AG08470 (cell line): ENCODE data around the genes ROR2 and BICD2.

DNA sequence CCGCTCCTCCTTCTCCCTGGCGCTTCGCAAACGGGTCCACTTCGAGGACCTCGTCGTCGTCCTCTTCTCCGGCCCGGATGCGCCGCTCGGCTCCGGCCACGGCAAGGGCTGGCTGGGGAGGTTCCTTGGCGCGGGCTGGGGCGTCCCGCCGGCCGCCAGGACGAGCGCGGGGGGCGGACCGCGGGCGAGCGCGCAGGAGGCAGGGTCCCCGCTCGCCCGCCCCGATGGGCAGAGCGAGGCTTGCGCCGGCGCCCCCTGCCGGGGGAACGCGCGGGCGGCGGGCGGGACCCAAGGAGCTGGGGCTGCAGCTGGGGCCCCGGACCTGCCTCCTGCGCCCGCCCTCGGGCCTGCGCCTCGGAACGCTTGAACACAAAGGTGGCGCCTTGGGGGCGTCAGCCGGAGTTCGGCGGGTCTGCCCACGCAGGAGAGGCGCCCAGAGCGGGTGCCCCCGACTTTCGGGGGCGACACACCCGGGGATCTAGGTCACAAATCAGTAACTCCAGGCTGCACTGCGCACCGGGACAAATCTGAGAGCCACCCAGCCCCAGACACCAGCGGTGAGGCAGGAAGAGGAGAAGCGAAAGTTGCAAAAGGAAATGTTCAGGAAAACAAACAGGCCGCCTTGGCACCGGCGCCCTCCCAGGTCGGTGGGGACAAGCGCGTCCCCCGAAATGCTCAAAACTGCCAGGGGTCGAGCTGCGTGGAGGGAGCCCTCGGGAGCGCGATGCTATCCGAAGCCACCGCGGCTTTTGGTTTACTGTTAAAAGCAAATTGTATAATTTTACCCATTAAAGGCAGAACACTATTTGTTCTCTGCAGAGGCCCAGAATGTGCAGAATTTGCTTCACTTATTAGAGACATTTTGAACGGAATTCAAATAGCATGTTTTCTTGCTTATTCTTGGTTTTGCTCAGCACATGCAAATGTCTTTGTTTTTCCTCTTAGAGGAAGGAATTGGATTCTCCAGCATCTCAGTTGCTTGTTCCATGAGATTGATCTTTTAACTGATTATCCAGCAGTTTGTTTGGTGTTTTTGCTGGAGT lies at the start of gene ROR2:
TSS of gene ROR2 (minus strand) at position 180 of the 1,043 bp plus-strand sequence.
- RRBS = 5% methylated on average over 46 of the region's 84 CpGs

DNA sequence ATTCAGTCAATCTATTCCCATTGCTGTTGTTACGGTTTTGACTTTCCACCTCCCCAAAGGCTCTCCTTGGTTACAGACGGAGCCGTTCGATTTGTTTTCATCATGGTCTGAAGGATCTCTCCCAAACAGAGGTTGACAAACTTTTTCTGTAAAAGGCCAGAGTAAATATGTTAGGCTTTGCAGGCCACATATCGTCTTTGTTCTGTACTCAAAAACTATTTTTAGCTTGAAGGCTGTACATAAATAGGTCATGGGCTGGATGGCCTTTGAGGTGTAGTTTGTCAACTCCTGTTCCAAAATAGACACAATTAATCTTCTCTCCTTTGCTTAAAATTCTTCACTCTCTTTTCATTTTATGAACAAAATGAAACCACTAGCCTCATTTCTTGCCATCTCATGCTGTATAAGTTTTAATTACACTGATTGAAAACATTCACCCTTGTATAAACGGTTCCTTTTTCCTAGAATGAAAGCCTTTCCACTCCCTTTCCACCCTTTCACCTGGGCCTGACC lies 11.9 kb downstream of the NOL8 start:
- RRBS = no CpG with 5 or more reads among the region's 6 CpGs

- RRBS = no CpG with 5 or more reads among the region's 18 CpGs
Measured at GRCh38 chr9:92722569-92723694, 41.7 kb downstream of the BICD2 start.

- RRBS = 2% methylated on average over 26 of the region's 57 CpGs
Measured at GRCh38 chr9:92764513-92764955, at the start of gene BICD2. TSS of gene BICD2 (minus strand) at chr9:92764833.

- RRBS = no CpG with 5 or more reads among the region's 11 CpGs
Measured at GRCh38 chr9:93029651-93030185, 28.8 kb upstream of the SUSD3 start.

DNA sequence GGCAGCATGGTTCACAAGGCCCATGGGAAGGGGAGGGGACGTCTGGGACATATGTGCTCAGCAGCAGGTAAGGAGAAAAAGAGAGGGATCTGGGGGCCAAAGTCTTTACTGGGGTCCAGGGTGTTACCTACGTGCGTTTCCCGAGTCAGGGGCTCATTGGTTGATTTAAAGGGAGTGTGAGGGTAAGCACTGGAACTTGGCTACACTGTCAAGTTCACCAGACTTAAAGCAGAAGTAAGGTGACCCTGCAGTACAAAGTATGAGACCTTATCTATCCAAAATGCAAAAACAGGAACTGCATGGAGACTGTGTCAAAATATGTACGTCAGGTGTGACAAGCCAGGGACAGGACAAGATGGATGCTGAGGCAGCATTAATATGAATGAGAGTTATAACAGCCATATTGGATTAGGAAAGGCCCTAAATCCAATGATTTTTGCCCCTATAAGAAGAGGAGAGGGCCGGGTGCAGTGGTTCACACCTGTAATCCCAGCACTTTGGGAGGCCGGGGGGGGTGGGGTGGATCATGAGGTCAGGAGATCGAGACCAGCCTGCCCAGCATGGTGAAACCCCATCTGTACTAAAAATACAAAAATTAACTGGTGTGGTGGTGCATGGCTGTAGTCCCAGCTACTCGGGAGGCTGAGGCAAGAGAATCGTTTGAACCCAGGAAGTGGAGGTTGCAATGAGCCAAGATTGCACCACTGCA lies 15.3 kb upstream of the SUSD3 start:
- RRBS = no CpG with 5 or more reads among the region's 10 CpGs

DNA sequence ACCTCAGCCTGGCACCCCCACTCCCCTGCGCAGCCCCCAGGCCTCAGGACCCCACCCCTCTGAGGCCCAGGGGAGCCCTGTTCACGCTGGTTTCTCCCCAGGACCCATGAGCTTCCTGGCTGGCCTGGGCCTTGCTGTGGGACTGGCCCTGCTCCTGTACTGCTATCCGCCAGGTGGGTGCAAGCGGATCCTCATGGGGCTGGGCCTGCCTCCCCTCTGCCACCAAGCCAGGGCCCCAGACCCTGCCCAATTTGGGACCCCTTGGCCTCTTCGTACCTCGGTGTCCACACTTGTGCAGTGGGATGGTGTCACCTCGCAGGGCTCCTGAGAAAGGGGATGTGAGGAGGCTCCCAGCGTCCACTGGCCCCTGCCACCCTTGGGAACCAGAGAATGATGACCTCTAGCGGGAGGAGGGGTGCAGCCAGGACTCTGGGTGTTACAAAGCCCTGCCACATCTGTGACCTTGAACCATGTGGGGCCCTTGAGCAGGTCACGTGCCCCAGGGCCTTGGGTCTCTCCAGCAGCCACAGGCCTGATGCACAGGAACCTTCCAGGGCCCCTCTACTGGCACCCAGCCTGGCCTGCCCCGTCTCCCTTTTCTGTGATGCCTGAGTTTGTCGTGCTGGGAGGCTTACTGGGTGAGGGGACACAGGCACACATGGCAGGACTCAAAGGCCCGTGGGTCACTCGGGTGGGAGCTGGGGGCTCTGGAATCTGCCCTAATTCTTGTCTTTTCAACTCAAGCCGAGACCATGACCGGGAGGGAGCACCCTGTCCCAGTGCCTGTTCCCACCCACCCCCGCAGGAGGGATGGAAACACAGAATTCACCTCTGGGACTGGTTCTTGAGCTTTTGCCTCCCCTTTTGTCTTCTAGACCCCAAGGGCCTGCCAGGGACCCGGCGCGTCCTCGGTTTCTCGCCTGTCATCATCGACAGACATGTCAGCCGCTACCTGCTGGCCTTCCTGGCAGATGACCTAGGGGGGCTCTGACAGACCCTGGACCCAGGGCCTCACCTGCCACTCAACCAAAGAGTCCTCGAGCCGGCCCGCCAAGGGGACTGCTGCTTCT lies 16.4 kb downstream of the CARD19 start:
- RRBS = no CpG with 5 or more reads among the region's 27 CpGs

DNA sequence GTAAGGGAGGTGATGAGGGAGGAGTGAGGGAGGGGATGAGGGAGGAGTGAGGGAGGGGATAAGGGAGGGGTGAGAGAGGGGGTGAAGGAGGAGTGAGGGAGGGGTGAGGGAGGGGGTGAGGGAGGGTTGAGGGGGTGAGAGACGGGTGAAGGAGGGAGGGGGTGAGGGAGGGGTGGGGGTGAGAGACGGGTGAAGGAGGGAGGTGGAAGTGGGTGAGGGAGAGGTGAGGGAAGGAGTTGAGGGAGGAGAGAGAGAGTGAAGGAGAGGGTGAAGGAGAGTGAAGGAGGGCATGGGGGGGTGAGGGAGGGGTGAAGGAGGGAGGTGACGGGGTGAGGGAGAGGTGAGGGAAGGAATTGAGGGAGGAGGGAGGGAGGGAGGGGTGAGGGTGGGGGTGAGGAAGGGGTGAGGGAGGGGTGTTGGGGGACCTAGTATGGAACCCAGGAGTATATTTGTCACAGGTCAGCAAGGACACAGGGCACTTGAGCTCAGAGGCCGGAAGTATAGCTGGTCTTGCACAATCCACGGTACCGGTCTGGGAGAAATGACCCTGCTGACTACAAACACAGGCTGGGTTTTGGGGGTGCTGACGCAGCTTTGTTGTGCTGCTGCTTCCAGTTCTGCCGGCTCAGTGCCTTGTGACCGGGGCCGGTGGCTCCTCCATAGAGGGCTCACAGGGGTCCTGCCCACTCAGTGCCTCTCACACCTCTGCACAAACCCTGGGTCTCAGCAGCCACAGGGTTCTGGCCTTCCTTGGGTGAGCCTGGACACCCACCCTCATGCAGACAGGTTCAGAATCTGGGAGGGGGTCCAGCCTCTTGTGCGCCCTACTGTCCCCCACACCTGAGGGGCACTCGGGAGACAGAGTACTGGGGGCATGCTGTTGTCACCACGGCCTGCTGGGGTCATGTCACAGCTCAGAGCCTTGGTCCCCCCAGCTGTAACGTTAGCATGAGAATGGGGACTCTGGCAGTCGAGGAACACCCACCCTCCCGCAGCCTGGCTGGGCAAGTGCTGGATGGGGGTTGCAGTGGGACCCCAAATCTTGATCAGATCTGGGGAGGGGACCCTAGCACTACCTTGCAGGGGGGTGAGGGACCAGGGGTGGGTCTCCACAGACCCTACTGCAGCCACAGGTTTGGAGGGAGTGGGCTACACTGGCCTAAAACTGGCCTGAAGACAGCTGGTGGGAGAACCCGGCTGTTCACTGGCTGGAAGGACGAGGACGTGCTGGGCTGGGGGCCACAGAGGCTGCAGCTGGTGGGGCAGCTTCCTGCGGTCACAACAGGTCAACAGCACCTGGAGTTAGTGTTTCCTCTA lies 17.9 kb downstream of the NINJ1 start:
- RRBS = 31% methylated on average over 3 of the region's 20 CpGs

- RRBS = 86% methylated on average over 2 of the region's 12 CpGs
Measured at GRCh38 chr9:93129176-93130106, 4.6 kb downstream of the NINJ1 start.

- RRBS = 83% methylated on average over 8 of the region's 25 CpGs
Measured at GRCh38 chr9:93261541-93262232, 77.7 kb downstream of the WNK2 start.

DNA sequence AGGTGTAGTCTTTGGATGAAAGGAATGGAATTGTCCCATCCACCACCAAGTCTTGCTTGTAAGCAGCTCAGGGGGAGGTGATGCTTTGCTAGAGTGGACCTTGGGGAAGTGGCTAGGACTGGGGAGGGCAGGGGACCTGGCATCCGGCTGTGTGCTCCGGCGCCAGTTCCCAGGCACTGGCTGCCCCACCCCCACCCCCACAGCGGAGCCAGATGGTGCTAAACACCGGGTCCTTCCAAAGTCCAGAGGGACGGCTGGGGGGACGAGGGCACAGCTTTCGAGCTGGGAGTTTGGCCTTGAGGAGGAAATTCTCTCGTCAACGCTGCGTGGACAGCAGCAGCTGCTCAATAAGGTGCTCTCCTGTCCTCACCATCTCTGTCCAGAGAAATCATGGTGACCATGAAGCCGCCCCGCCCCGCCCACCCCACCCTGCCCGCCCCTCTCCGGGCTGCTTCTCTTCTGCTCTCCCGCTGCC lies 115.5 kb downstream of the WNK2 start:
- RRBS = 49% methylated on average over 6 of the region's 17 CpGs

- RRBS = no CpG with 5 or more reads among the region's 6 CpGs
Measured at GRCh38 chr9:93468621-93468984, 15.2 kb upstream of the FAM120AOS start.

DNA sequence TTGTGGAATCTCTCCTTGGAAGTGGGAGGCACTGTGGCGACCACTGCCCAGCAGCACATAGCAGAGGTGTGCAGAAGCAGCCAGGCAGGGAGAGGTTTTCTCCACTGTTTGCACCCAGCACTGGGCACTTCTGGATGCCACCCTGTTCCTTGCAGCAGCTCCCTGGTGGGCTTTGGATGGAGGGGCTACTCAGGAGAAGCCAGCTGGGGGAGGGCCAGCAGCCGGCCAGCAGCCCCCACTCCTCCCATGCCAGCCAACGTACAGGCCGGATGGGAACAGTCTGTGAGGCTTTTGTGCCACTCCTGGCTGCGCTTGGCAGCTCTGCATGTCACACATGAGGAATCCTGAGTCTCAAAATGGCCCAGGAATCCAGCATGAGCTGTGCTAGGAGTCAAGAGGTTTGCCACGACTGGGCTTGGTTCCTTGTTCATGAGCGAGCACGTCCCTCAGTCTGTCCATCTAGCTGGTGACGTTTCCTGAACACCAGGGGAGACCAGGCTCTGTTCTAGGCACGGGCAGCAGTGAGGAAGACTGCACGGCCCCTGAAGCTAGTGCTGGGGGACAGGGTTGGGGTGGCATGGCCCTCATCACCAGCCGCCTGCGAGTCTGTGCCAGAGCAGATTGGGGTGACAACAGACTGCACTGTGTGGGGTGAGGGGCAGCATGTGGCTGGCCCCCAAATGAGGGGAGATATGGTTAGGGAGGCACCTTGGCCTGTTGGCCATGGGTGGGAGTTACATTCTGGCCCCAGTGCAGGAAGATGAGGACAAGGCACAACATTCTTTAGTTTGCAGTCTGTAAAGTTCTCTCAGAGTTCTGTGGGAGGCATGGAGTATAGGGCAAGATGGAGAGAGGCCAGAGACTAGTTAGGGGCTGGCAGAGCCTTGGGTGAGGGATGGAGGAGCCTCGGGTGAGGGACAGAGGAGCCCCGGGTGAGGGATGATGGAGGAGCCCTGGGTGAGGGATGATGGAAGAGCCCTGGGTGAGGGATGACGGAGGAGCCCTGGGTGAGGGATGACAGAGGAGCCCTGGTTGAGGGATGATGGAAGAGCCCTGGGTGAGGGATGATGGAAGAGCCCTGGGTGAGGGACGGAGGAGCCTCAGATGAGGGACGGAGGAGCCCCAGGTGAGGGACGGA lies 10.3 kb downstream of the PHF2 start:
- RRBS = 33% methylated on average over 3 of the region's 19 CpGs

- RRBS = no CpG with 5 or more reads among the region's 7 CpGs
Measured at GRCh38 chr9:93614545-93615181, 38.3 kb downstream of the PHF2 start.

DNA sequence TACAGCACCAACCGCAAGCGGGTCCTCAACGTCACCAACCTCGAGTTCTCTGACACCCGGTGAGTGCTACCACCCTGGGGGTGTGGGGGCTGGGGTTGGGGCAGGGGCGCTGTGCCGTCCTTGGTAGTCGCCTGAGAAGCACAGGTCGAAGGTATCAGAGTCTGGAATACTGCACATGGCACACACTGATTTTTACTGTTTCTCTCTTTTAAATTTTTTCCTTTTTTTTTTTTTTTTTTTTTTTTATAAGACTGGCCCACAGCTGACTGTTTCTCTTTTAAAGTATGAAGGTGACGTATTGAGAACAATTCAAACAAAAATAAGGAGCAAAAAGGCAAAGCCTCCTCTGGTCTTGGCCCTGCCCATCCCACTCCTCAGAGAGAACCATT lies 72.8 kb downstream of the PHF2 start:
- RRBS = no CpG with 5 or more reads among the region's 10 CpGs

DNA sequence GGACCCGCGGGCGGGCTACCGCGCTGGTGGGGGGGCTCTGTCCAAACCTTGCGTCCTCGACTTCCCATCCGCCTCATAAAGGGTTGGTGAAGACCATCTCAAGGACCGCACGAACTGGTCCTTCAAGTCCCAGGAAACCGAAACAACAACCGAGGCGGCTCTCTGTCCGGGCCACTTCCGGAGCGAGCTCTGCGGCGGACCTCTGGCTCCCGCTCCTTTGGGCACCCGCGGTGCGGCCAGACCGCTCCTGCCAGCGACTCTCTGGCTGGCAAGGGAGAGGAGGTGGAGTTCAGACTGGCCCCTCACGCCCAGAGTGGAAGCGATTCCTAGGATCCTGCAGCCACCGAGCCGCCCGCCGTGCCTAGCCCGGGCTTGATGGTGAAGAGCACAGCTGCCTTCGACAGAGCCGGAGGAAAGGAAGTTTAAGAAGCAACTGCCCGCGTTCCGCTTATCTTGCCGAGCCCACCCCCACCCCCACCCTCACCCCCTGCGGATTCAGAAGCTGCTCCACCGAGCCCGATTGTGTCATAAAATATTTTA lies 4.0 kb downstream of the BARX1 start:
- RRBS = no CpG with 5 or more reads among the region's 40 CpGs

- RRBS = no CpG with 5 or more reads among the region's 11 CpGs
Measured at GRCh38 chr9:94167532-94168420, 83.5 kb downstream of the PTPDC1 start.

GRCh38 chr9:94169222-94170118 lies 85.2 kb downstream of the PTPDC1 start:
- RRBS = no CpG with 5 or more reads among the region's 6 CpGs

- RRBS = no CpG with 5 or more reads among the region's 5 CpGs
Measured at GRCh38 chr9:94631492-94631909, 7.8 kb downstream of the FBP1 start.

DNA sequence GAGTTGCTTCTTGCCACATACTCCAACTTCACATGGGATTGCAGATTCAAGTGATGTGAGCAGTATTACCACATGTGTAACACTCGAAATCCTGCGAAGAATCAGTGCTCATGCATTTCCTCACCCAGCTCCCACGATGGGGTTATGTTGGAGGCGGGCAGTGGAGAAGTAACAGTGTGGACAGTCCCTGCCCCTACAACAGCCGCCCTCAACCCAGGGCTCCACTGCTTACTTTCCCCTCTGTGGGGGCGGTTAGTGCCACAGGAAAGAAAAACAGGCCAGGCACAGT lies 3.9 kb upstream of the FBP1 start:
- RRBS = no CpG with 5 or more reads among the region's 6 CpGs